Measurements from ENCODE around the genes NCAM1, DRD2, USP28 and HTR3B.

DNA sequence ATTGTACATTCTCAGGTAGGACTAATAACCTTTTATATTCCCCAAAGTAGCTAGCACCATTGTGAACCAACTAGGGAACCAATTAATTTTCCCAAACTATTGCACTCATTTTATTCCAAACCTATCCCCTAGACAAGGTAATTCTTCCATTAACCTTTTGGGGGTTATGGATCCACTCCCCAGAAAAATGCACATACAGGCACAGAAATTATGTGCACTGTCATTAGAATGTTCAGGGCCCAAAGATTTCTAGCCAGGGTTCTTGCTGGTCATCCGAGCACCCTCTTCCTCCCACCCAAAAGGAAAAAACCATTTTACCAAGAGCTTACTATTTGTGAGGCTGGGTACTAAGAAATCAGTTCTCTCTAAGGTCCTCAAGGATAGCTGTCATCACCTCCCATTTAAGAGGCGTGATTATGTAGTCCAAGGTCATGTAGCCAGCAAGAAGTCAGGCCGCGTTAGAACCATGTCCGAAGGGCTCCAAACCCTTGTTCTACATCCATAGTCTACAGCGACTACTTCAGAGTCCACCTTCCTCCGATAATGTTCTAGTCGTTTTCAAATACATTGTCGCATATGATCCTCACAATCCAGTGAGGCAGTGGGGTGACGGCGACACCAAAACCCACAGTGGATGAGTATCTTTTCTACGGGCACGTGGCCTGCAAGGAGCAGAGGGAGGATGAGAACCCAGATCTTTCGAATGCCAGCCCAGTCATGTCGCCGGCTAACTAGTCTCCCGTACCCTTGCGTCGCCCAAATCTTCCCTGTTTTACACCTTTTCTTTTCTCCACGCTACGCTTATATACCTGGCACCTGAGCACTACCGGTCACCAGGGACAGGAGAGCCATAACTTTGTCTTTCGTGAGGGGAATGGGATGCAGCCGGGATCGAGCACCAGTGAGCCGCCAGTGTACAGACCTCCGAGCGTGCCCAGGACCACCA lies 634 bp downstream of the TIMM8B start:
- PRO-cap = no peak

GRCh38 chr11:112658441-112659118 lies 302.6 kb upstream of the NCAM1 start:
- PRO-cap = no peak

DNA sequence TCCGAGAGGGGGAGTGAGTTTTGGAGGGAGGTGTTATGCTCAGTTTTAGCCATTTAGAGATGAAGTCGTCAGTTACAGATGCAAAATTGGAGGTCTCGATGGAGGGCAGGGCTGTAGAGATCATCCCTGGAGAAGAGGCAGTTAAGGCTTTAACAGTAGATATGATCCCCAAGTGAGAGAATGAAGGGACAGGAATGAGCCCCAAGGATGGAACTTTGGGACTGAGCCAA lies 108.9 kb upstream of the NCAM1 start:
- PRO-cap = no peak

DNA sequence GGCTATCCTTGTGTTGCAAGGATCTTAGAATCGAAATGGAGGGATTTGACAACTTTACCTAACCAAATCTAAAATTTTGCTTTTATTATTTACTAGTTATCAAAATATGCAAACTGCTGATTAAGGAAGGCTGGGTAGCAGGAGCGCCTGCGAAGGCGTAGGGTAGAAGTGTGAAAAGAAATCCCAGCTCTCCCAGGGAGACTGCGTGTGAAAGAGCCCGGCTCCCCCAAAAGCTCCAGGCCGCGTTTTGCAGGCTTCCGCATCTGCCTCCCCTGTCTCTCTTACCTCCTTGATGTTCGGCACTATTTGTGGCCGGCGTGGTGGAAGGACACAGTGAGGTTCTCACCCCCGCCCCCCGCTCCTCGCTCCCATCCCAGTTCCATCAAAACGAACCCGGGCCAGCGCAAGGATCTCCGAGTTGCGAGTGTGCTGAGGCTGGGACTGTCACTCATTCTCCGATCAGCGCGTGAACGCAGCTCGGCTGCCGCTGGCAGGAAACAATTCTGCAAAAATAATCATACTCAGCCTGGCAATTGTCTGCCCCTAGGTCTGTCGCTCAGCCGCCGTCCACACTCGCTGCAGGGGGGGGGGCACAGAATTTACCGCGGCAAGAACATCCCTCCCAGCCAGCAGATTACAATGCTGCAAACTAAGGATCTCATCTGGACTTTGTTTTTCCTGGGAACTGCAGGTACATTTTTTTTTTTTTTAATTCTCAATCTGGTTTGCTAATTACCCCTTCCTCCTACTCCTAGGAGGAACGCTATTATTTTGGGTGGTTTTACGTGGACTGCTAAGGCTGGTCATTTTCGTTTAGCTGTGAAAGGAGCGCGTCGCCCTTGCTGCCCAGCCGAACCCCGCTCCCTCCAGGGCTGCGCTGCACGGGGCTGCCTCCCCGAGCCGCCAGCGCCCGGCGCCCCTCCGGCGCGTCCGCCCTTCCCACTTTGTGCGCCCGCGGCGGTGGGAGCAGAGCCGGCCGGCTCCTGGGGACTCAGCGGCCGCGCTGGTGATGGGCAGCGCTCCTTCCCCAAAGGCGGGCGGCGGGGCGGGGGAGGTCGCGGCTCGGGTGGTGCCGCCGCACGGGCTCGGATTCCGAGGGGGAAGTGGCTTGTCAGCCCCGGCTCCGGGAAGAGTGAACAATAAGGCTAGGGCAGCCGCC lies at the start of gene NCAM1:
Gene NCAM1 (plus strand): TSS at position 447 of the 1,159 bp plus-strand sequence.
- PRO-cap = unidirectional peak, plus-strand start at position 312 of the sequence; unidirectional peak, plus-strand start at position 416 of the sequence

DNA sequence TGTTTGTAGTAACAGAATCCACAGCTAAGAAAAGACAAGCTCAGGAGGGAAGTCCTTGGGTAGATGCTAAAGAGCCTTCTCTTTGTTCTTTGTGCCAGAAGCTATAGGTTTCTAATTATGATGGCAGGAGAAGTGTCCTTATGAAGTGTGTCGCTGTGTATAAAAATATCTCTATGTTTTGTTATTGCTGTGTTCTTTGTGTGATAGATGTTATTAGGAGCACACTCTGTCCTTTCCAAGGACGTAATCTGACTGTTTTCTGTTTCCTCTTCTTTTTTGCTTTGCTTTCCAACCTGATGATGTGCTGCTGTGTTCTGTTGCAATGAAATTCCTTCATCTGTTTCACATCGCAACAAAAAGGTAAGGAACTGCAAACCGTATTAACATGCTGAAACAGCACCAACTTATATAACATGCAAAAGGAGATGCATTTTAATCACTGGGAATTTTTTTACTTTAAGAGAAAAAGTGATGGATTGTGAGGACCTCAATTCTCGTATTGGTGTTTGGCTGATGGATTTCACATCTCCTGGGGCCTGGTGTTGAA lies 171.9 kb downstream of the NCAM1 start:
- PRO-cap = no peak

DNA sequence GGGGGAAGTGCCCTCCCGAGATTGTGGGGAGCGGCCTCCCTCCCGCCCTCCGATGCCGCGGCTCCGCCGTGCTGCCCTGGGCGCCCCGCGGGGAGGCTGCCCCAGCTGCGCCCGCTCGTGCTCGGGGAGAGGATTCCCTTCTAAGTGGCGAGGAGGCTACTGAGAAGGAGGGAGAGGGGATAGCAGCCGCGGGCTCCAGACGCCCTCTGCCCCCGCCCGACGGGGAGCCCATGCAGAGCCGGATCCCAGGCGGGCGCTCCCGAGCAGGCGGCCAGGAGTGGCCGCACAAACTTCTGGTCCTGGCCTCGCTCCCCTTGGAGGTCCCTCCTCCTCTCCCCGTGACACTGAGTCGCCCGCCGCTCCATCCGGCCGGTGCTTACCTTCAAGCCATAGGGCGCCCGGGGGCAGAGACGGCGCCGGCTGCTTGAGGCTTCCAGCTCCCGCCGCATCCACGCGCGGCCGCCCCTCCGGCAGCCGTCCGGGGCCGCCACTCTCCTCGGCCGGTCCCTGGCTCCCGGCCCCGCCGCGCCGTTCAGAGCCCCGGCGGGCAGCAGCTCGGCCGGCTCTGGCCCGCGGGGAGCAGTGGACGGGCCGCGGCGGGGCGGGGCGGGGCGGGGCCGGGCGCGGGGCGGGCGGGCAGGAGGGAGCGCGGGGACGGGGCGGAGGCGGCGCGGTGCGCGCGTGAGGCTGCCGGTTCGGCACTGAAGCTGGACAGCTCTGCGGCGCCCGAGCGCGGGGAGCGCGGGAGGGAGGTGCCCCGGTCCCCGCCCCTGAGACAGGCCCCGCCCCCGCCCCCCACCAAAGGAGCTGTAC lies at the start of gene DRD2:
Gene DRD2 (minus strand): TSS at position 703 of the 813 bp plus-strand sequence.
- PRO-cap = no peak

GRCh38 chr11:113789984-113790277 lies 10.3 kb downstream of the CLDN25 start:
- PRO-cap = unidirectional peak, minus-strand start at chr11:113790061

- PRO-cap = bidirectional peak, plus-strand start at chr11:113875775, minus-strand start at chr11:113875482; bidirectional peak, plus-strand start at chr11:113876047, minus-strand start at chr11:113876020
These were observed at the start of gene USP28 for GRCh38 chr11:113875431-113876233. TSS of gene USP28 (minus strand) at chr11:113875572.

- PRO-cap = no peak
These were observed 10.0 kb upstream of the HTR3B start for GRCh38 chr11:113894564-113895051.

GRCh38 chr11:113904391-113904847 lies at the start of gene HTR3B:
TSS of gene HTR3B (plus strand) at chr11:113904796.
- PRO-cap = no peak

DNA sequence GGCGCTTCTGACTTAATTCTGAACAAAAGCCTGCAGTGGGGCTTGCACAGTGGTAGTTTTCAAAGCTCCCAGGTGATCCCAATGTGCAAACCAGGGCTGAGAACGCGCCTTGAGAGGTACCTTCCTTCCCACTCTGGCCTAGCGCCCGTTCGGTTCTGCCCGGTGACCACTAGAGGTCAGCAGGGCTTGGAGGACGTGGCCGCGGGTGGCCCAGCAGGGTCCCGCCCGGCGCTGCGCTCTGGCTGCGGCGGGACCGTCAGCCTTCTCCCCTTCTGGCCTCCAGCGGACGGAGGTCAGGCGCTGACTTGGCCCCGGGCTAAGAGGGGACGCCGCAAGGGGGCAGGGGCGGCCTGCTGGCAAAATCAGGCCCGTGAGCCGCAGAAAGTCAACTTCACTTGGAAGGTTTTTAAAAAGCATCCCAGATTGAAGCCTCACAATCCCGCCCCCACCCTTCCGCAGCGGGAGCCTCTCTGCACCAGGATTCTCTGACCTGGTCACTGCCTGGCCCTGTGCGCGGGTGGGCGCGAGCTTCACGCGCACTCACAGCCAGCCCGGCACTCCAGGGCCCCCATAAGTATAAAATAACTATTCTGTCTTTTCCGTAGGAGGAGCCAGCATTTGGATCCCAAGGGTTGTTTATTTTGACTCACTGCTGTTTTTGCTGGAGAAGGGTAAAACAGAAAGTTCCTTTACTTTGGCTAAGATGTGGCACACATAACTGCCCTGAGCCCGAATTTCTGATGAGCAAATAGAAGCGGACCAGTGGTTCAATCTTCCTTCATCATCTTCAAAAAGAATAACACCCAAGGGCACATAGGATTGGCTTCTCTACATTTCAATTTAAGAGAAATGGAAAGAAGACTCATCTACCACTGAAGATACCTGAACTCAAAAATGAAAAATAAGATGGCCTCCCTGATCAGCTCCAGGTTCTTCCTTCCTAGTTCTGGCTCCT lies 23.2 kb upstream of the ZBTB16 start:
- PRO-cap = bidirectional peak, plus-strand start at position 692 of the sequence, minus-strand start at position 583 of the sequence

DNA sequence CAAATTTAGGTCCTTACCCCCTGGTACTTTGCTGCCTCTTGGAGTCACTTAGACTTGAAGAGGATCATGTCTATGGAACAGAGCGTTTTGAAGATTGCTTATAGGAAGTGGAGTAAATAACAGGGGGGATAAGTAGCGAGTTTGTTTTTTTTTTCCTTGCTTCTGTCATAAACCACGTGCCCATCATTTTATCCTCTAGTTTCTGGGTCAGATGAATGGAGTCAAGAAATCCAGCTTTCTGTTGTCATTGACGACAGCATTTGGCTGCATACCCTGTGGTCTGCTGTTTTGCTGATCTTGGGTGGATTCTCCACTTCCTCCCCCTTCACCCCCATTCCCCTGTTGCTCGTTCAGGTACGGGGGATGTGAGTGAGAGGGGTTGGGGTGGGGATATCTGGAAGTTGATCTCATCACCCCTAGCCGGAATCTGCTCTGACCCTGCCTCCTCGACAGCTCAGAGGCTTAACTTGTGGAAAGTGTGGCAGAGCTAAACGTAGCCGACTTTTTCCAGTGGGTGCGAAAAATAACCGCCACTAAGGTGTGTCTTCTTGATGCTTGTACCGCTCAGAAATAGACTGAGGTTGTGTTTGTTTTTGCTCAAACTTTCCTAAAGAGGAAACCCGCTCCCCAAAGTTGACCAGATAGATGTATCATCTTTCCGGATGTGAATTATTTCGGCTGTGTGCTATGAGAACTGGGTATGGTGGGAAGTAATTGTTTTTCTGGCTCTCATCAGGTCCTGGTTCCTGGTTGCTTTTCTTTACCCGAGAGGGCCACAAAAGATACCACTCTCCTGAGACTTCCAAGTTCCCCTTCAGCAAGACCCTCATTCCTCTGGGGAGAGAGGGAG lies 6.5 kb downstream of the ZBTB16 start:
- PRO-cap = no peak

DNA sequence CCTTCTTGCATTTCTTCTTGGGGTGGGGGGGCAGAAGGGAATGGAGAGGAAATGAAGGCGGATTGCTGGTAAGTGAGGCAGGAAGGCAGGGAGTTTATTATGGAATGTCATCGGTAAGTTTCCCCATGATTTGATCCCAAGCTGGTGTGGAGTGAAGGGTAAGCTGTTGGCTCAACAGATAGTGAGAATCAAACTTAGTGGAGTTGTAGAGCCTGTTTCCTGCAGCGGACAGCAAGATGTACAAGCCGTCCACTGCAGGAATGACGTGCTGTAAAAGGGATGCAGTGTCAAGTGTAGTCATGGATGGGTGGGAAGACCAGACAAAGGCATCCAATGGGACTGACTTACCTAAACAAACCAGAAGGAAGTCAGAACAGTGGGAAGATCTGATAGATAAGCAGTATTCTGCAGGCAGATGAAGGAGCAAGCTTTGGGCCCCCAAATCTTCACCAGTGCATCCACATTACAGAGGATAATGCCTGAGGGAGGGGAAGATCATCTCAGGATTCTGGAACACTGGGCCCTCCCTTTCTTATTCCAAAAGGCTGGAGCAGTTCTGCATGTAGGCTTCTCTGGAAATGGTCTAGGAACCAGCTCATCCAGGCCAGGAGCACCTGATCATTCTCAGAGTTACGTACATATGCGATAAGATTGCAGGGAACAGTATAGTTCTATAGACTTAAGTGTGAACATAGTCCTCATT lies 8.9 kb downstream of the ZBTB16 start:
- PRO-cap = no peak

GRCh38 chr11:114081325-114082165 lies 22.0 kb downstream of the ZBTB16 start:
- PRO-cap = no peak

- PRO-cap = no peak
These were observed 69.7 kb downstream of the ZBTB16 start for GRCh38 chr11:114129096-114129631.

GRCh38 chr11:114147936-114148515 lies 88.5 kb downstream of the ZBTB16 start:
- PRO-cap = no peak

GRCh38 chr11:114158408-114159625 lies 99.3 kb downstream of the ZBTB16 start:
- PRO-cap = no peak

GRCh38 chr11:114185051-114185422 lies 111.2 kb upstream of the NNMT start:
- PRO-cap = no peak

DNA sequence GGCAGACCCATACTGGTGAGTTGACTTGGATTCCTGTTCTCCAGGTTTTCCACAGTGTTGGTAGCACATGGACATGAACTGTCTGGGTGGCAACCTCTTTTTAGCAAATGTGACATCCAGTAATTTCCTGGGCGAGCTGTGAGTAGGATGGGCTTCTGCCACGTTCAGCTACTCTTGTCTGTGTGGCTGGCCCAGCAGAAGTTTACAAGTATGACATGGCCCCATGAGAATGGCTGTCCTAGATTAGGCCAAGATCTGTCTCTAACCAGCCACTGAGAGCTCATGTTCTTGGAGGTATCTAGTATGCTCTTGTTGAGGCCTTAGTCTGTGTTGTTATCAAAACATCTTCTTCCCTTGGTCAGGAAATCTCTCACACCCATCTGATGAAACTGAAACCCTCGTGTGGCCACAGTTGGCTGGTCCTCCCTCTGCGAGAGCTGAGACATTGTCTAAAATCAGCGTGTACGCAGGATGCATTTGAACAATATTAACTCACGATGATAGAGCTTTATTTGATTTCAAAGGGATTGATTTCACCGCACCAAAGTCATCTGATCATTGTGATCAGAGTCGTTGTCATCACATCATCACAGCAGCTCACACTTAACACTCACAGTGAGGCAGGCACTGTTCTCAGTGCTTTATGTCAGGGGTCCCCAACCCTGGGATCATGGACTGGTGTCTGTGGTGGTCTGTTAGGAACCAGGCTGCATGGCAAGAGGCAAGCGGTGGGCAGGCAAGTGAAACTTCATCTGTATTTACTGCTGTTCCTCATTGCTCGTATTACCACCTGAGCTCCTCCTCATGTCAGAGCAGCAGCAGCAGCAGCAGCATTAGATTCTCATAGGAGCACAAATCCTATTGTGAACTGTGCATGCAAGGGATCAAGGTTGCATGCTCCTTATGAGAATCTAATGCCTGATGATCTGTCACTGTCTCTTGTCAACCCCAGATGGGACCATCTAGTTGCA lies 108.9 kb upstream of the NNMT start:
- PRO-cap = no peak

- PRO-cap = bidirectional peak, plus-strand start at chr11:114251714, minus-strand start at chr11:114251713
These were observed 44.6 kb upstream of the NNMT start for GRCh38 chr11:114251367-114252260.